Breast (tissue), 4 donors: ENCODE data around the genes SEC23A, PRPF39 and RPL10L.

- PRO-cap, 3 experiments = peak in 2 of 3 experiments; most common plus-strand start chr14:37603103 (in 2); most common minus-strand start chr14:37603159 (in 1)
- RRBS = no CpG with 5 or more reads among the region's 21 CpGs
Observed at GRCh38 chr14:37602608-37603344, 7.3 kb downstream of the TTC6 start.

- PRO-cap, 3 experiments = no peak in any of the 3 experiments
- RRBS = no CpG with 5 or more reads among the region's 6 CpGs
Observed at GRCh38 chr14:38194591-38195079, 13.1 kb upstream of the SSTR1 start.

GRCh38 chr14:38255018-38255764 is 702 bp downstream of the CLEC14A start:
- PRO-cap, 3 experiments = no peak in any of the 3 experiments
- RRBS = 2% methylated on average over 34 of the region's 64 CpGs

DNA sequence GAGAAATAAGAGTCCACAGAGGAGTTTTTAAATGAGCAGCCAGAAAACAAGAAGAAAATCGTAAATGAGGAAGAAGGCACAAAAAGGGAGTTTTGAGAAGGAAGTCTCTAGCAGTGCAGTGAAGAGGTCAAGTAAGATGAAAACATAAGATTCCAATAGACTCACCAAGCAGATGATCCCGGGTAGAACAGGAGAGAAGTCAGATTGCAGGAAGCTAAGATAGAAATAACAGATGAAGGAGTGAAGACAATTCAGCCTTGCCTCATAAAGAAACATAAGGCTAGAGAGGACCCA is 229.1 kb downstream of the SEC23A start:
- PRO-cap, 3 experiments = no peak in any of the 3 experiments
- RRBS = no CpG with 5 or more reads among the region's 2 CpGs

GRCh38 chr14:39016868-39017899 is 85.9 kb downstream of the SEC23A start:
- PRO-cap, 3 experiments = no peak in any of the 3 experiments
- RRBS = no CpG with 5 or more reads among the region's 29 CpGs

GRCh38 chr14:39102933-39103588 is at the start of gene SEC23A:
Gene SEC23A, minus strand, starts transcription at chr14:39103235.
- PRO-cap, 3 experiments = peak in 3 of 3 experiments; most common plus-strand start chr14:39103292 (in 2); most common minus-strand start chr14:39103178 (in 1)
- RRBS = under 1% methylated on average over 17 of the region's 57 CpGs

GRCh38 chr14:39188199-39188752 is 13.2 kb downstream of the PNN start:
- PRO-cap, 3 experiments = no peak in any of the 3 experiments
- RRBS = no CpG with 5 or more reads among the region's 7 CpGs

DNA sequence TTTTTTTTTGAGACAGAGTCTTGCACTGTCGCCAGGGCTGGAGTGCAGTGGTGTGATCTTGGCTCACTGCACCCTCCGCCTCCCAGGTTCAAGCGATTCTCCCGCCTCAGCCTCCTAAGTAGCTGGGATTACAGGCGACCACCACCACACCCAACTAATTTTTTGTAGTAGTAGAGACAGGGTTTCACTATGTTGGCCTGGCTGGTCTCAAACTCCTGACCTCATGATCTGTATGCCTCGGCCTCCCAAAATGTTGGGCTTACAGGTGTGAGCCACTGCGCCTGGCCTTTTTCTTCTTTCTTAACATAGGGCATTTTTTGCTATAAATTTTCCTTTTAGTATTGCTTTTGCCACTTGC is 21.1 kb downstream of the FBXO33 start:
- PRO-cap, 3 experiments = no peak in any of the 3 experiments
- RRBS = no CpG with 5 or more reads among the region's 7 CpGs

GRCh38 chr14:39431139-39432048 is 839 bp downstream of the FBXO33 start:
- PRO-cap, 3 experiments = peak in 3 of 3 experiments; most common plus-strand start chr14:39431621 (in 2); most common minus-strand start chr14:39431720 (in 1)
- RRBS = 2% methylated on average over 30 of the region's 74 CpGs

- PRO-cap, 3 experiments = no peak in any of the 3 experiments
- RRBS = no CpG with 5 or more reads among the region's 3 CpGs
Observed at GRCh38 chr14:39957226-39957593, 525.0 kb upstream of the FBXO33 start.

DNA sequence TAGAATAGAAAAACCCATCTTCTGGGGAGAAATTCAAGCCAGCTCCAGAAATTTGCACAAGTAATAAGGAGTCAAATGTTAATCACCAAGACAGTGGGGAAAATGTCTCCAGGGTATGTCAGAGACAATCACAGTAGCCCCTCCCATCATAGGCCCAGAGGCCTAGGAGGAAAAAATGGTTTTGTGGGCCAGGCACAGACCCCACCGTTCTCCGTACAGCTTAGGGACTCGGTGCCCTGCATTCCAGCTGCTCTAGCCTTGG is 869.7 kb upstream of the LRFN5 start:
- PRO-cap, 3 experiments = no peak in any of the 3 experiments
- RRBS = no CpG with 5 or more reads among the region's 3 CpGs

DNA sequence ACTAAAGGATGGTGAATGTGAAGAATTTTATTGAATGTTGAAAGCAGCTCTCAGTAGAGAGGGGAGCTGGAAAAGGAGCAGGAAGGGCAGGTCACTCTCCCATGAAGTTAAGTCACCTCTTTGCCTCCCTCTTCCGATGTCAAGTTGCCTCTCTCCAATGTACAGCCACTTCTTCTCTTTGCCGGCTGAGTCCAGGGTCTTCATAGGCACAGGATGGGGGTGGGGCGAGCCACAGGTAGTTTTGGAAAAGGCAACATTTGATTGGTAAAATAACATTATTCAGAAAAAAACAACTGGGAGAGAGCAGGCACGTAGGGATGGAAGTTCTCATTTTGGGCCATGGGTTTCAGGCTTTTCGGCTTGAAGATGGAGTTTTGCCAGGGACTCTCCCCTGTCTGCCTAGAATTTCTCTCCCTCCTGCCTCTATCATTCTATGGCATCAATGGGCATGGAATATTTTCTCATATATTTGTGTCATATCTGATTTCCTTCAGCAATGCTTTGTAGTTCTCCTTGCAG is 821.2 kb upstream of the LRFN5 start:
- PRO-cap, 3 experiments = no peak in any of the 3 experiments
- RRBS = no CpG with 5 or more reads among the region's 5 CpGs

- PRO-cap, 3 experiments = no peak in any of the 3 experiments
- RRBS = no CpG with 5 or more reads among the region's 39 CpGs
Observed at GRCh38 chr14:40954154-40955186, 652.2 kb upstream of the LRFN5 start.

DNA sequence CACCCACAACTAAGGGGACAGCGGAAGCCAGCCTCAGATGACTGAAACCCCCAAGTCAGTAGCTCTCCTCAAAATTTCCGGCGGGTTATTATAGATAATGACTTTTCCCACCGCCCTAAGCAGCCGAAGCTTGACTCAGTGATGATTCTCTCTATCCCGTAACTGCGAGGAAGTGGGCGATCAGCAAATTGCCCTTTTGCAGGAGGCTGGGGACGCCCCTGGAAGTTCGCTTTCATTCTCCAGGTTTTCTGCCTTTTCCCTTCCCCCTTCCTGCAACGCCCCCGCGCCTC is 351 bp upstream of the LRFN5 start:
- PRO-cap, 3 experiments = peak in 1 of 3 experiments; most common minus-strand start position 60 of the sequence (in 1)
- RRBS = no CpG with 5 or more reads among the region's 13 CpGs

DNA sequence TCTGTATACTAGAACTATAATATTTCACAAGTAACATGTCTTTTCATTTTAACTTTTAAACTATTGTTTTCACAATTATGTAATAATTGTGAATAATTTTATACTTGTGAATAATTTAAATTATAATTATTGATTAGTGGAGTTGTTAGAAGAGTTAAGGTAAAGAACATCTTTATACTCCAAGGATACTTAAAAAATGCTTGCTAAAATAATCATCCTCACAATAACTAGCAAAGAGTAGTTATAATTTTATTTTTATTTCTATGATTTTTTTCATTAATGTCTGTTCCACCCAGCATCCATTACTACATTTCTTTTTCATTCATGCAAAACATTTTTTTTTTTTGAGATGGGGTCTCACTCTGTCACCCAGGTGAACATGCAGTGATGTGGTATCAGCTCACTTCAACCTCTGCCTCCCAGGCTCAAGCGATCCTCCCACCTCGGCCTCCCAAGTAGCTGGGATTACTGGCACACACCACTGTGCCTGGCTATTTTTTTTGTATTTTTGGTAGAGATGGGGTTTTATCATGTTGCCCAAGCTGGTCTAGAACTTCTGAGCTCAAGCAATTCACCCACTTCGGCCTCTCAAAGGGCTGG is 807.7 kb downstream of the LRFN5 start:
- PRO-cap, 3 experiments = peak in 1 of 3 experiments; most common minus-strand start position 300 of the sequence (in 1)
- RRBS = no CpG with 5 or more reads among the region's 3 CpGs

DNA sequence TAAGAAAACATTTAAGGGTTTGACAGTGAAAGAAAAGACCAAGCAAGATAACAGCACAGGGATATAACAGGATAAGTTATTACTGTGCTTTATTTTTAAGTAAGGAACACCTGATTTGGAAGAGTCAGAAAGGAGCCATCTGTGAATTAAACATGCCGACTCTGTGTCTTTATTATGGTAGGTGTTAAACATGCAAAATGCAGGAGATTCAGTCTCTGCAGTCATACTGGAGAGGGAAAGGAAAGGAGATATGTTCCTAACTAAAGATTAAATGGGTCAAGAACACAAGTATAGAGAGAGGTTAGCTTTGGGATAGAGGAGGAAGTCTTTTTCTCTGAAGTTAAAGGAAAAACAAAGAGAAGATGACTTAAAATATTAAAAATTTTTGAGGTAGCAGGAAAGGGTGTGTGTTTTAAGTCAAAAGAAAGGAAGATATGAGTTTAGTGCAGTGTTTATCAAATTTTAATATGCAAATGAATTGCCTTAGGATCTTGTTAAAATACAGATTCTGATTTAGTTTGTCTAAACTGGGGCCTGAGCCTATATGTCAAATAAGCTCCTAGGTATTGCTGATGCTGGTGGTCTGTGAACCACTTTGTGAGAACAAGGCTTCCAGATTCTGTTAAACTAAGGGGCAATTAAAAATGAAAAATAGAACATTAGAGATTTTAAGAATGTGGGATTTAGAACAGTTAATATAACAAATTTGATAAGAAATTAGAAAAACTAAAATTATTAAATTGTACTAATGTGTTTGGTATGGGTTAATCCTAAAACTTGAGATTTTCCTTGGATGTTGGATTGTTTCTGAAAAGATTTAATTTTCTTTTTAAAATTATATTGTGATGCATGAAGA is 21.2 kb downstream of the TOGARAM1 start:
- PRO-cap, 3 experiments = no peak in any of the 3 experiments
- RRBS = no CpG with 5 or more reads among the region's 1 CpG

DNA sequence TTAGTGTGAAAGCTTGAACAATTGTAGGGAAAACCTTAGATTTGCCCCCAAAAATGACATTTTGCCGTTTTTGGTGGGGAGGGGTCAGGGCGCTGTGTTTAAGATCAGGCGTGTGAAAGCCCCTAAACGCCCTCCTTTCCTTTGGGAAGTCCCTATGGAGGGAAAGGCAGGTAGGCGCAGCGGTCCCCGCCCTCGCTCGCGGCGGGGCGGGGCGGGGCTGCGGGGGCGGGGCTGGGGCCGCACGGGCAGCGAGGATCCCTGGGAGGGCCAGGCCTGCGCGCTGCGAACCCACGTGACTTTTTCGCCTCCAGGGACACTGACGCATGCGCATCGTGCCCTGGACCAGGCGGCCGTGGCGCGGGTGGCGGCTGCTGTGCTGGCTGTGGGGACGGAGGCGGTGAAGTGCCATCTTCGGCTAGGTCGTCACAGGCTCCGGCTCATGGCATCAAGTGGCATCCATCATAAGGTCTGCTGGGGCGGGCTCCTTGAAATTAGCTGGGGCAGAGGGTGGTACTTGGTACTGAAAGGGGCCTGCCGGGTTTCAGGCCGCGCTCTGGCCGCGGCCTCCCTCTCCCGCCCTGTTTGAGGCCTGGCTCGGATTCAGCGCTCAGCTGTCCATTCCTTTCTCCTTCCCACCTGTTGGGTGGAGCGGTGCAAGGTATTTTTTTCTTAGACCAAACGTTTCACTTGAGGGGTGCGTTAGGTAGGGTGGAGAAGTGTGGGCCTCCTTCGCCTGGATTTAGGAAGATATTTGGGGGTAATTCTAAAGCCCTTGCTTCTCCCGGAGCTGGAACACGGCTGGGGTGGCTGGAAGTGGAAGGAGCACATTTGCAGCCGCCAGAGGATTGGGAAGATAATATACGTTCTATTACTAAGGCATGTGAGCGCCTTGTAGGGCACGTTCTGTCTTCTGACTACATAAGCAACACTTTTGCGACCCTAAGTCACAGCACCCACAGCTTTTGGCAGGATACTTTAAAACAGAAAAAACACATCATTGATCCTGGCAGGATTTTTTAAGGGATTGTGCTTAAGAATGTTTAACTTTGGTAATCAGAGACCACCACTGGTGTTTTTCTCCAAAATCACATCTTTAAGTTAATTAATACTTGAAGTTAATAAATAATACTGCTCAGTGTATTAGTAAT is at the start of gene PRPF39:
PRPF39 (plus strand) TSS at position 333 of the 1,148 bp plus-strand sequence.
- PRO-cap, 3 experiments = peak in 3 of 3 experiments; most common plus-strand start position 338 of the sequence (in 3); most common minus-strand start position 143 of the sequence (in 3)
- RRBS = 9% methylated on average over 2 of the region's 56 CpGs

DNA sequence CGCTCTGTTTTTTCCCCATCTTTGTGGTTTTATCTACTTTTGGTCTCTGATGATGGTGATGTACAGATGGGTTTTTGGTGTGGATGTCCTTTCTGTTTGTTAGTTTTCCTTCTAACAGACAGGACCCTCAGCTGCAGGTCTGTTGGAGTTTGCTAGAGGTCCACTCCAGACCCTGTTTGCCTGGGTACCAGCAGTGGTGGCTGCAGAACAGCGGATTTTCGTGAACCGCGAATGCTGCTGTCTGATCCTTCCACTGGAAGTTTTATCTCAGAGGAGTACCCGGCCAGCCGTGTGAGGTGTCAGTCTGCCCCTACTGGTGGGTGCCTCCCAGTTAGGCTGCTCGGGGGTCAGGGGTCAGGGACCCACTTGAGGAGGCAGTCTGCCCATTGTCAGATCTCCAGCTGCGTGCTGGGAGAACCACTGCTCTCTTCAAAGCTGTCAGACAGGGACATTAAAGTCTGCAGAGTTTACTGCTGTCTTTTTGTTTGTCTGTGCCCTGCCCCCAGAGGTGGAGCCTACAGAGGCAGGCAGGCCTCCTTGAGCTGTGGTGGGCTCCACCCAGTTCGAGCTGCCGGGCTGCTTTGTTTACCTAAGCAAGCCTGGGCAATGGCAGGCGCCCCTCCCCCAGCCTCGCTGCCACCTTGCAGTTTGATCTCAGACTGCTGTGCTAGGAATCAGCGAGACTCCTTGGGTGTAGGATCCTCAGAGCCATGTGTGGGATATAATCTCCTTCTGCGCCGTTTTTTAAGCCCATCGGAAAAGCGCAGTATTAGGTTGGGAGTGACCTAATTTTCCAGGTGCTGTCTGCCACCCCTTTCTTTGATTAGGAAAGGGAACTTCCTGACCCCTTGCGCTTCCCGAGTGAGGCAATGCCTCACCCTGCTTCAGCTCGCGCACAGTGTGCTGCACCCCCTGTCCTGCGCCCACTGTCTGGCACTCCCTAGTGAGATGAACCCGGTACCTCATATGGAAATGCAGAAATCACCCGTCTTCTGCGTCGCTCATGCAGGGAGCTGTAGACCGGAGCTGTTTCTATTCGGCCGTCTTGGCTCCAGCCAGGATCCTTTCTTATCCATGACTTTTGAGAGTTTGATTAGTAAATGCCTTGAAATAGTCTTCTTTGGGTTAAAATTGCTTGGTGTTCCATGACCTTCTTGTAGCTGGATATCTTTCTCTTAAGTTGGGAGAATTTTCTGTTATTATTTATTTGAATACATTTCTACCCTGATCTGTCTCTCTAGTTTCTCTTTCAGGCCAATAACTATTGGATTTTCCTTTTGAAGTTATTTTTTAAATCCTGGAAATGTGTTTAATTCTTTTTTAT is 298.3 kb upstream of the MIS18BP1 start:
- PRO-cap, 3 experiments = no peak in any of the 3 experiments
- RRBS = no CpG with 5 or more reads among the region's 30 CpGs

- PRO-cap, 3 experiments = no peak in any of the 3 experiments
- RRBS = no CpG with 5 or more reads among the region's 17 CpGs
Observed at GRCh38 chr14:45891560-45892157, 638.7 kb upstream of the MIS18BP1 start.

- PRO-cap, 3 experiments = no peak in any of the 3 experiments
- RRBS = no CpG with 5 or more reads among the region's 34 CpGs
Observed at GRCh38 chr14:46651562-46652054, at the start of gene RPL10L. Gene RPL10L, minus strand, starts transcription at chr14:46651781.